Thoracic aorta (tissue), 1 donor: ENCODE data around the genes SLC4A9, PCDHA4, PCDHB2, PCDHB15 and PCDHGA3.

GRCh38 chr5:140319884-140320242 lies 17.0 kb upstream of the PFDN1 start:
- RAMPAGE, long total RNA: no peak

DNA sequence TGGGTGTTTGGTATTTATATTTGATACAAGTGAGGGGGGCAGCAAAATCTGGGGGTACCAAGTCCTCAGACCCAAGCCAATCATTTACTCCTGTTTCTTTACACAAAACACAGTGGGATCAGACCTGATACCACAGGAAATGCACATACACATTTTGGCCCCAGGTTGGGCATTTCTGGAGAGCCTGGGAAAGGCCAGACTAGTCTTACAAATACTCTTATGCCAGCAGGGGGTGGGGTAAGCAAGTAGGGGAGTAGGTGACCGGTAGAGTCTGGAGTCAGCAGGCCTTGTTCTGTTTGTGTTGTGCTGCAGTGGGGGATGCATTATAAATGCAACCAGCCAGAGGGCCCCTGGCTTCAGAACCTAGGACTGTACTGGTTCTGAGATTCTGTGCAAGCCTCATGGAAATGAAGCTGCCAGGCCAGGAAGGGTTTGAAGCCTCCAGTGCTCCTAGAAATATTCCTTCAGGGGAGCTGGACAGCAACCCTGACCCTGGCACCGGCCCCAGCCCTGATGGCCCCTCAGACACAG lies at the start of gene SLC4A9:
Gene SLC4A9, plus strand, starts transcription at position 359 of the 531 bp plus-strand sequence.
- RAMPAGE, long total RNA: no peak

DNA sequence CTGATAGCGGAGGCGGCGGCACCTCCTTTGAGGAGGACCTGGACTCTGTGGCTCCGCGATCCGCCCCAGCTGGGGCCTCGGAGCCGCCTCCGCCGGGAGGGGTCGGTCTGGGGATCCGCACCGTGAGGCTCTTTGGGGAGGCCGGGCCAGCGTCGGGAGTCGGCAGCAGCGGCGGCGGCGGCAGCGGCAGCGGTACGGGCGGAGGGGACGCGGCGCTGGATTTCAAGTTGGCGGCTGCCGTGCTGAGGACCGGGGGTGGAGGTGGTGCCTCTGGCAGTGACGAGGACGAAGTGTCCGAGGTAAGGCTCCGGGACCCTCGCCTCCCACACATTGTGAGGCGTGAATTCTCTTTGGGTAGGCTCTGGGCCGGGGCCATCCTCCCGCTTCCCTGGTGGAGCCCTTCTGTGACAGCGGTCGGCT lies 352 bp downstream of the ANKHD1 start:
- RAMPAGE, long total RNA: start-site peak on the plus strand centred at position 185 of the sequence, 189 bp wide, 20 reads

GRCh38 chr5:140435902-140436420 lies 34.3 kb downstream of the ANKHD1 start:
- RAMPAGE, long total RNA: start-site peak on the plus strand at chr5:140436153-140436202, 55 reads

- RAMPAGE, long total RNA: start-site peak on the plus strand at chr5:140507795-140507834, 26 reads
Measured at GRCh38 chr5:140507743-140508082, 39.7 kb upstream of the EIF4EBP3 start.

DNA sequence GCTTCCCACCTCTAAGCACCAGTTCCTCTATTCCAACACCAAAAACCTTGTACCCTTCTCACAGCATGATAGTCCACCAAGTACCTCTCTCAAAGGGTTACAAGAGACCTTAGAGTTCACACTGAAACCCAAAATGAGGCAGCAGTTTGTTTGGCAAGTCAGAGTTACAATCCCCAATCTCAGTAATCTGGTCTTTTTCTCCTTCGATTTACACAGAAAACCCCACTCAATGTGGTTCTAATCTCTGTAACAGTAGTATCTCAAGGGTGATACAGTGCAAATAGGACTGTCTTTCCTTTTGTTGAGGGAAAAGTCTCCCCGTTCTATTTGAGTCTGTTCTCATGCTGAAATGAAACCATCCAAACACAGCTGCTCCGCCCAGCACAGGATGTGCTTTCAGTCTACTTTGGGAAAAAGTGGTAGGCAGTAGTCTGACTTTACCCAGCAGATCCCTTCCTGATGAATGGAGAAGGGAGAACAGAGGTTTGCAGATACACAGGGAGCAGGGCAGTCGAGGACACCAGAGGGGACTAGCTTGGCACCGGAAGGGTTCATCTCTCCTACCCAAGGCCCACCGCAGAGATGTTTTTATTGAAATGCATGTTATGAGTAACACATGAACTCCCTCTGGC lies 2.6 kb downstream of the EIF4EBP3 start:
- RAMPAGE, long total RNA: no peak

GRCh38 chr5:140550566-140551498 lies 3.4 kb downstream of the EIF4EBP3 start:
- RAMPAGE, long total RNA: start-site peak on the plus strand at chr5:140550801-140551053, 15 reads

DNA sequence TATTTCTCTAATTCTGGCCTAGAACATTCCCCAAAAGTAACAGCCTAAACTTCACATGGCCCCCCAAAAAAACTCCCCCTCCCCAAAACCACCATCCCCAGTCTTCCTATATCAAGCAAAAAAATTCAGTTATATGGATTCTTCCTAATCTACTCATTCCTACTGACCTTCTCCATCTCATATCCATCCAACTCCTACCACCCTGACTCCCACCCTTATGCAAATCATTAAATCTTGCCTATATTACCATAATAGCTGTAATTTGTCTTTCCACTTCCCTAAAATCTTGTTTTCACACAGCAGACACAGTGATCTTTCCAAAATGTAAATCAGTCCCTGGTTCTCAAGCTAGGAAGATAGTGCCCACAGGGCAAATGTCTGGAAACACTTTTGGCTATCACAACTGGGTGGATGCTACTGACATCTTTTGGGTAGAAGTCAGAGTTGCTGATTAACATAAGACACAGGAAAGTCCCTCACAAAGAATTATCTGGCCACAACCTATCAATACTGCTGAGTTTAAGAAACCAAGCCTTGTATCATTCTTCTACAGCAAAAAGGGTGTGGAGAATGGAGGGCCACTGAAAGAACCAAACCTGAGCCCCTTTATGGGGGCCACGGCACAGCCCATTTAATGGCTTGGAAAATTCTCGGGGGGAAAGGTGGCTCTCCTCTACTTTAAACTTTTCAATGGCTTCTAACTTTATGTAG lies 1.4 kb downstream of the SRA1 start:
- RAMPAGE, long total RNA: no peak

DNA sequence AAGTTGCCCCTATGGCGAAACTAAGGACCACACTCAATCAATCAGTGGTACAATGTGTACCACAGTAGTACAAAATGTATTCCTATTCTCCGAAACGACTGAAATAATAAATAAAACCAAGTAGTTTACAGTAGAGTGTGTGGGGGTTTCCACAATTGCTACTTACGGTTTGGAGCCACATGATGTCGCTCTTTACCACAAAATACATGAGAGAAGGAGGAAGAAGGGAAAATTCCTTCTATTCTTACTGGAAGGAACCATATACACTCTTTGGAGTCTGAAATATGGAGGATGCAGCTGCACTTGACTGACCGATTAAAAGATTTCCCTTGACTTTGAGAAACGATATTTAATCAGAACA lies at the start of gene PCDHA4:
Gene PCDHA4, plus strand, starts transcription at position 260 of the 361 bp plus-strand sequence.
- RAMPAGE, long total RNA: no peak

GRCh38 chr5:140842947-140843287 lies 1.9 kb downstream of the PCDHA8 start:
- RAMPAGE, long total RNA: no peak

DNA sequence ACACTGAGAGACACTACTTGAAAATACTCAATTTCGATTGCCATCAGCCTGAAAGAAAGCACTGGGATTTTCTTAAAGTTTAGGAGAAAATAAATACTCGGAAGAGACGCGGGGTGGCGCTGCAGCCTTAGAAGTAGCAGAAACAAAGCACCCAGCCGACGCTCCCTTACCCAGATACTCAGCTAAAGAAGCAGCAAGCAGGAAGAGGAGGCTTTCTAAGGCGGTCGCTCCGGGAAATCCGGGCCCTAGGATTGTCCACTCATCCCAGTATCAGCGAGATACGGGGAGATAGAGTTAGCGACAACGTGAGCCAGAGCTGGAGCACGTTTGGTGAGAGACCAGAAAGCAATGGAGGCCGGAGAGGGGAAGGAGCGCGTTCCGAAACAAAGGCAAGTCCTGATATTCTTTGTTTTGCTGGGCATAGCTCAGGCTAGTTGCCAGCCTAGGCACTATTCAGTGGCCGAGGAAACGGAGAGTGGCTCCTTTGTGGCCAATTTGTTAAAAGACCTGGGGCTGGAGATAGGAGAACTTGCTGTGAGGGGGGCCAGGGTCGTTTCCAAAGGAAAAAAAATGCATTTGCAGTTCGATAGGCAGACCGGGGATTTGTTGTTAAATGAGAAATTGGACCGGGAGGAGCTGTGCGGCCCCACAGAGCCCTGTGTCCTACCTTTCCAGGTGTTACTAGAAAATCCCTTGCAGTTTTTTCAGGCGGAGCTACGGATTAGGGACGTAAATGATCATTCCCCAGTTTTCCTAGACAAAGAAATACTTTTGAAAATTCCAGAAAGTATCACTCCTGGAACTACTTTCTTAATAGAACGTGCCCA lies at the start of gene PCDHB2:
Gene PCDHB2, plus strand, starts transcription at position 173 of the 827 bp plus-strand sequence.
- RAMPAGE, long total RNA: start-site peak on the plus strand centred at position 191 of the sequence, 21 bp wide, 32 reads

DNA sequence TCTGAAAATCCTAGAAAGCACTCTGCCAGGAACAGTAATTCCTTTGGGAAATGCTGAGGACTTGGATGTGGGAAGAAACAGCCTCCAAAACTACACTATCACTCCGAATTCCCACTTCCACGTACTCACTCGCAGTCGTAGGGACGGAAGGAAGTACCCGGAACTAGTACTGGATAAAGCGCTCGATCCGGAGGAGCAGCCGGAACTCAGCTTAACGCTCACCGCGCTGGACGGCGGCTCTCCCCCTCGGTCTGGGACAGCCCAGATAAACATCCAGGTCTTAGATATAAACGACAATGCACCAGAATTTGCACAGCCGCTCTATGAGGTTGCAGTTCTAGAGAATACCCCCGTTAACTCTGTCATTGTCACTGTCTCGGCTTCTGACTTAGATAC lies 791 bp downstream of the PCDHB3 start:
- RAMPAGE, long total RNA: no peak

DNA sequence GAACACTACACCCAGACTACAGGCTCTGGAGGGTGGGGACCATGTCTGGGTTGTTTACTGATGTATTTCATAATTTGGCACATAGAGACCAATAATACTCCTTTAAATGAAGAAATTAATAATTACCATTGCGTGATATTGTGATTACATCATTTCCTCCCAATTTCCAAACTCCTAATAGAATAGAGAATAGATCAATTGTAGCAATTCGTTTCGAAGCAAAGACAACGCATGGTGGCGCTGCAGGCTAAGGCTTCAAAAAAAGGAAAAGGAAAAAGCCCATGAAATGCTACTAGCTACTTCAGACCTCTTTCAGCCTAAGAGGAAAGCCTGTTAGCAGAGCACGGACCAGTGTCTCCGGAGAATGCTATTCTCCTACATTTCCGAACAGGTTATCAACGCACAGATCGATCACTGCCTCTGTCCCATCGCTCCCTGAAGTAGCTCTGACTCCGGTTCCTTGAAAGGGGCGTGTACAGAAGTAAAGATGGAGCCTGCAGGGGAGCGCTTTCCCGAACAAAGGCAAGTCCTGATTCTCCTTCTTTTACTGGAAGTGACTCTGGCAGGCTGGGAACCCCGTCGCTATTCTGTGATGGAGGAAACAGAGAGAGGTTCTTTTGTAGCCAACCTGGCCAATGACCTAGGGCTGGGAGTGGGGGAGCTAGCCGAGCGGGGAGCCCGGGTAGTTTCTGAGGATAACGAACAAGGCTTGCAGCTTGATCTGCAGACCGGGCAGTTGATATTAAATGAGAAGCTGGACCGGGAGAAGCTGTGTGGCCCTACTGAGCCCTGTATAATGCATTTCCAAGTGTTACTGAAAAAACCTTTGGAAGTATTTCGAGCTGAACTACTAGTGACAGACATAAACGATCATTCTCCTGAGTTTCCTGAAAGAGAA lies at the start of gene PCDHB15:
Gene PCDHB15, plus strand, starts transcription at position 304 of the 898 bp plus-strand sequence.
- RAMPAGE, long total RNA: start-site peak on the plus strand centred at position 310 of the sequence, 12 bp wide, 15 reads

DNA sequence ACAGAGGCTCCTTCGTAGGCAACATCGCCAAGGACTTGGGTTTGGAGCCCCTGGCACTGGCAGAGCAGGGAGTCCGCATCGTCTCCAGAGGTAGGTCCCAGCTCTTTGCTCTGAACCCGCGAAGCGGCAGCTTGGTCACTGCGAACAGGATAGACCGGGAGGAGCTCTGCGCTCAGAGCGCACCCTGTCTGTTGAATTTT lies 430 bp downstream of the PCDHGA2 start:
- RAMPAGE, long total RNA: no peak

GRCh38 chr5:141343628-141344584 lies at the start of gene PCDHGA3:
TSS of gene PCDHGA3 (plus strand) at chr5:141343829.
- RAMPAGE, long total RNA: no peak

DNA sequence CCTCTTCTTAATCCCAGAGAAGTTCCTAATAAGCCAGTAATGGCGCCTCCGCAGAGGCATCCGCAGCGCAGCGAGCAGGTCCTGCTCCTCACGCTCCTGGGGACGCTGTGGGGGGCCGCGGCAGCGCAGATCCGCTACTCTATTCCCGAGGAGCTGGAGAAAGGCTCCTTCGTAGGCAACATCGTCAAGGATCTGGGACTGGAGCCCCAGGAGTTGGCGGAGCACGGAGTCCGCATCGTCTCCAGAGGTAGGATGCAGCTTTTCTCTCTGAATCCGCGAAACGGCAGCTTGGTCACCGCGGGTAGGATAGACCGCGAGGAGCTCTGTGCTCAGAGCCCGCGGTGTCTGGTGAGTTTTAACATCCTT lies 337 bp downstream of the PCDHGA6 start:
- RAMPAGE, long total RNA: no peak

DNA sequence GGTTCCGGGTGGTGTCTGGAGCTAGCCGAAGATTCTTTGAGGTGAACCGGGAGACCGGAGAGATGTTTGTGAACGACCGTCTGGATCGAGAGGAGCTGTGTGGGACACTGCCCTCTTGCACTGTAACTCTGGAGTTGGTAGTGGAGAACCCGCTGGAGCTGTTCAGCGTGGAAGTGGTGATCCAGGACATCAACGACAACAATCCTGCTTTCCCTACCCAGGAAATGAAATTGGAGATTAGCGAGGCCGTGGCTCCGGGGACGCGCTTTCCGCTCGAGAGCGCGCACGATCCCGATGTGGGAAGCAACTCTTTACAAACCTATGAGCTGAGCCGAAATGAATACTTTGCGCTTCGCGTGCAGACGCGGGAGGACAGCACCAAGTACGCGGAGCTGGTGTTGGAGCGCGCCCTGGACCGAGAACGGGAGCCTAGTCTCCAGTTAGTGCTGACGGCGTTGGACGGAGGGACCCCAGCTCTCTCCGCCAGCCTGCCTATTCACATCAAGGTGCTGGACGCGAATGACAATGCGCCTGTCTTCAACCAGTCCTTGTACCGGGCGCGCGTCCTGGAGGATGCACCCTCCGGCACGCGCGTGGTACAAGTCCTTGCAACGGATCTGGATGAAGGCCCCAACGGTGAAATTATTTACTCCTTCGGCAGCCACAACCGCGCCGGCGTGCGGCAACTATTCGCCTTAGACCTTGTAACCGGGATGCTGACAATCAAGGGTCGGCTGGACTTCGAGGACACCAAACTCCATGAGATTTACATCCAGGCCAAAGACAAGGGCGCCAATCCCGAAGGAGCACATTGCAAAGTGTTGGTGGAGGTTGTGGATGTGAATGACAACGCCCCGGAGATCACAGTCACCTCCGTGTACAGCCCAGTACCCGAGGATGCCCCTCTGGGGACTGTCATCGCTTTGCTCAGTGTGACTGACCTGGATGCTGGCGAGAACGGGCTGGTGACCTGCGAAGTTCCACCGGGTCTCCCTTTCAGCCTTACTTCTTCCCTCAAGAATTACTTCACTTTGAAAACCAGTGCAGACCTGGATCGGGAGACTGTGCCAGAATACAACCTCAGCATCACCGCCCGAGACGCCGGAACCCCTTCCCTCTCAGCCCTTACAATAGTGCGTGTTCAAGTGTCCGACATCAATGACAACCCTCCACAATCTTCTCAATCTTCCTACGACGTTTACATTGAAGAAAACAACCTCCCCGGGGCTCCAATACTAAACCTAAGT lies 967 bp downstream of the PCDHGC3 start:
- RAMPAGE, long total RNA: no peak

DNA sequence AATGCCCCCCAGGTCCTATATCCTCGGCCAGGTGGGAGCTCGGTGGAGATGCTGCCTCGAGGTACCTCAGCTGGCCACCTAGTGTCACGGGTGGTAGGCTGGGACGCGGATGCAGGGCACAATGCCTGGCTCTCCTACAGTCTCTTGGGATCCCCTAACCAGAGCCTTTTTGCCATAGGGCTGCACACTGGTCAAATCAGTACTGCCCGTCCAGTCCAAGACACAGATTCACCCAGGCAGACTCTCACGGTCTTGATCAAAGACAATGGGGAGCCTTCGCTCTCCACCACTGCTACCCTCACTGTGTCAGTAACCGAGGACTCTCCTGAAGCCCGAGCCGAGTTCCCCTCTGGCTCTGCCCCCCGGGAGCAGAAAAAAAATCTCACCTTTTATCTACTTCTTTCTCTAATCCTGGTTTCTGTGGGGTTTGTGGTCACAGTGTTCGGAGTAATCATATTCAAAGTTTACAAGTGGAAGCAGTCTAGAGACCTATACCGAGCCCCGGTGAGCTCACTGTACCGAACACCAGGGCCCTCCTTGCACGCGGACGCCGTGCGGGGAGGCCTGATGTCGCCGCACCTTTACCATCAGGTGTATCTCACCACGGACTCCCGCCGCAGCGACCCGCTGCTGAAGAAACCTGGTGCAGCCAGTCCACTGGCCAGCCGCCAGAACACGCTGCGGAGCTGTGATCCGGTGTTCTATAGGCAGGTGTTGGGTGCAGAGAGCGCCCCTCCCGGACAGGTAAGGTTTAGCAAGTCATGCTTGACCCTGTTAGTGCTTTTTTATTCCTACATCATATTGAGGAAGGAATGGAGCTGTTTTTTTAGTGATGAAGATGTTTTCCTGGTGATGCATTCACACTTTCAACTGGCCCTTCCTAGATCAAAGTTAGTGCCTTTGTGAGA lies 2.3 kb downstream of the PCDHGC3 start:
- RAMPAGE, long total RNA: no peak

- RAMPAGE, long total RNA: start-site peak on the plus strand at chr5:141507989-141508155, 21 reads
Measured at GRCh38 chr5:141507595-141508324, 18.9 kb downstream of the PCDHGC5 start.

DNA sequence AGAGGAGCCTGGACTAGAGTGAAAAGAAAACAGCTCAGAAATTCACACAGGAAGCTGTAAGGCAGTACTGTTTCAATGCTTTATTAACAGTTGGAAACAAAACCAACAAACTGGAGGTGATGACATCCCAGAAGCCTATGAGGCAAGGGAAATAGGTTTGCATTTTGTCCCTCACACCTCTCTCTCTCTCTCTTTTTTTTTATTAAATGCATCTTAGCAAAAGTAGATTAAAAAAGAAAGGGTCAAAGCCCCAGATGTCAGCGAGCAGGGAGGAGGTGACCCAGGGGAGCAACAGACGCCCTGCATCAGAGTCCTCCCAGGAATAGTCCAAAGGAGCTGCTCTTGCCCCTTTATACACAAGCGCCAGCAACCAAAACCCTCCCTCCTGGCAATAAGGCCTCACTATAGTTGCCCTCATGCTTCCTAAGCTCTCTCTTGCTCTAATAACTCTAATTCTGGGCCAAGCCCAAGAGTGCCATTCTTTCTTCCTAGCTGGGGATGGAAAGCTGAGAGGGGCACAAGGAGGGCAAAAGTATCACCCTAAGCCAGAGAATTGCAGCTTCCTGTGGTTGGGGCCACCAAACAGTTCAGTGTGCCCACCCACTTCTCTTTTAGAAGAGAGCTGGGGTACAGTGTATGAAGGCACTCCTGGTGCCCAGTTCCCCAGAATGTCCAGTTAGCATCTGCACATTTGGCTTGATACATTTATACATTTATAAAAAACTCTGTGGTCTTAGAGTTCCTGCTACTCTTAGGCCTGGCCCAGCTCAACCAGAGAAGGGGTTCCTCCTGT lies 26.3 kb downstream of the PCDHGC5 start:
- RAMPAGE, long total RNA: no peak